AG09309 (cell line): ENCODE measurements around a stretch of chr4.

DNA sequence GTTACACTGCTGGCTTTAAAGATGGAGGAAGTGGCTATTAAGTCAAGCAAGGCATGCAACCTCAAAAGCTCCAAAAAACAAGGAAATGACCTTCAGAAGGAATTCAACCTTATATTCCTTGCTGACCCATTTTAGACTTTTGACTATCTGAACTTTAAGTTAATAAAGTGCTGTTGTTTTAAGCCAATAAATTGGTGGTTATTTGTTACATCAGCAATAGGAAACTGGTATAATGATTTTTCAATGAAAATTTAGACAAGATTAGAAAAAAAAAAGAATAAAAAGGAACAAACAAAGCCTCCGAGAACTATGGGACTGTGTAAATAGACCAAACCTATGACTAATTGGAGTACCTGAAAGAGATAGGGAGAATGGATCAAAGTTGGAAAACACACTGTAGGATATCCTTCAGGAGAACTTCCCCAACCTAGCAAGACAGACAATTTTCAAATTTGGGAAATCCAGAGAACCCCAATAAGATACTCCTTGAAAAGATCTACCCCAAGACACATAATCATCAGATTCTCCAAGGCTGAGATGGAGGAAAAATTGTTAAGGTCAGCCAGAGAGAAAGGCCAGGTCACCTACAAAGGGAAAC, 145.8 kb downstream of the PDE5A start:
- RRBS, result no CpG with 5 or more reads among the region's 1 CpG

- RRBS, result no CpG with 5 or more reads among the region's 7 CpGs
Observed at GRCh38 chr4:120544576-120545235, 377.8 kb downstream of the PRDM5 start.

GRCh38 chr4:121153850-121154484, 10.2 kb downstream of the TNIP3 start:
- RRBS, result no CpG with 5 or more reads among the region's 7 CpGs

DNA sequence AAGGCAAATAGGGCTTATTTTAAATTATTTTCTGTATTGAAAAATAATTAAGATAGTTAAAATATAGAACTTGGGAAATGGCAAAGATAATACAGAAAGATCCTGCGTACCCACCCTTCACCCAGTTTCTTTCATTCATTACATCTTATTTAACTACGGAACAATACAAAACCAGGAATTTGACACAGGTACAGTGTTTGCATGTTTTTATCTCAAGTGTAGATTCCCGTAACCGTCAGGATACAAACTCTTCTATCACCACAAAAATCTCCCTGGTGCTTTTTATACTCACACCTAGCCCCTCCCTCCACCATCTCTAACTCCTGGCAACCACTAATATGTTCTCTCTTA, 449 bp upstream of the QRFPR start:
- RRBS, result no CpG with 5 or more reads among the region's 4 CpGs

DNA sequence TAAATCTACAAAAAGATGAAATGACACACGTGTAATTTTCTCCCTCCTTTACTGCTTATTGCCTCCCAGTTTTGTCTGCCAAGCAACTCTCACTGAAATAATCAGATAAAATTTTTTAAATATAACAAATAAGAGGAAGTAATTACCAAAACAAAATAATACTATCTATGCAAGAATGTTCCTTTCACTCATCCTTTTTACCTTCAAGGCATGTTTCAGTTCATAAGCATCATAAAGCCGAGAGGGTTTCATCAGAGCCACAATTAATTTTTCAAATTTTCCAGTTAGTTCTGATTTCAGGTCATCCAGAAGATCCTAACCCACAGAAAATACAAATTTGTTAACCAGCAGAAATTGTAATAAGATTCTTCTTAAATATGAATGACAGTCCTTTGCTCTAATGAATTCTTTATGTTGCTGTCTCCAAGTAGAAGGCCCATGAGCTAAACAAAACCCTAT, 13.6 kb downstream of the ANXA5 start:
- RRBS, result no CpG with 5 or more reads among the region's 2 CpGs

- RRBS, result no CpG with 5 or more reads among the region's 9 CpGs
Observed at GRCh38 chr4:122151836-122152148, 339 bp upstream of the BLTP1 start.

DNA sequence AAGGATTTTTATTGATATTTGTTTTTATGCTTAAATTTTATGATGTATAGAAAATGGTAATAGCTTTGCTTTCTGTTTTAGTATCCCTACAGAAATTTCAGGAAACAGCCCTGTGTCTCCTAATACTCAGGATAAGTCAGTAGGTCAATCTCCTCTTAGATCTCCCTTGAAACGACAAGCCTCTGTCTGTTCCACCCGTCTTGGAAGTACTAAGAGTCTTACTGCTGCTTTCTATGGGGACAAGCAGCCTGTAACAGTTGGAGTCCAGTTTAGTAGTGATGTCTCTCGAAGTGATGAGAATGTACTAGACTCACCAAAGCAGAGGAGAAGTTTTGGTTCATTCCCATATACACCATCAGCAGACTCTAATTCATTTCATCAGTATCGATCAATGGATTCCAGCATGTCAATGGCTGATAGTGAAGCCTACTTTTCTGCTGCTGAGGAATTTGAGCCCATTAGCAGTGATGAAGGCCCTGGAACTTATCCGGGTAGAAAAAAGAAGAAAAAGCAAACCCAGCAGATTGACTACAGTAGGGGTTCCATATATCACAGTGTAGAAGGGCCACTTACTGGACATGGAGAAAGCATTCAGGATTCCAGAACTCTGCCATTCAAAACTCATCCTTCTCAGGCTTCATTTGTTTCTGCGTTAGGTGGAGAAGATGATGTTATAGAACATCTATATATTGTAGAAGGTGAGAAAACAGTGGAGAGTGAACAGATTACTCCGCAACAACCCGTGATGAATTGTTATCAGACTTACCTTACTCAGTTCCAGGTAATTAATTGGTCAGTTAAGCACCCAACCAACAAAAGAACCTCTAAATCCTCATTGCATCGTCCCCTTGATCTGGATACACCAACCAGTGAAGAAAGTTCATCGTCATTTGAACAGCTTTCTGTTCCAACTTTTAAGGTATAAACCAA, 87.6 kb downstream of the BLTP1 start:
- RRBS, result no CpG with 5 or more reads among the region's 10 CpGs

DNA sequence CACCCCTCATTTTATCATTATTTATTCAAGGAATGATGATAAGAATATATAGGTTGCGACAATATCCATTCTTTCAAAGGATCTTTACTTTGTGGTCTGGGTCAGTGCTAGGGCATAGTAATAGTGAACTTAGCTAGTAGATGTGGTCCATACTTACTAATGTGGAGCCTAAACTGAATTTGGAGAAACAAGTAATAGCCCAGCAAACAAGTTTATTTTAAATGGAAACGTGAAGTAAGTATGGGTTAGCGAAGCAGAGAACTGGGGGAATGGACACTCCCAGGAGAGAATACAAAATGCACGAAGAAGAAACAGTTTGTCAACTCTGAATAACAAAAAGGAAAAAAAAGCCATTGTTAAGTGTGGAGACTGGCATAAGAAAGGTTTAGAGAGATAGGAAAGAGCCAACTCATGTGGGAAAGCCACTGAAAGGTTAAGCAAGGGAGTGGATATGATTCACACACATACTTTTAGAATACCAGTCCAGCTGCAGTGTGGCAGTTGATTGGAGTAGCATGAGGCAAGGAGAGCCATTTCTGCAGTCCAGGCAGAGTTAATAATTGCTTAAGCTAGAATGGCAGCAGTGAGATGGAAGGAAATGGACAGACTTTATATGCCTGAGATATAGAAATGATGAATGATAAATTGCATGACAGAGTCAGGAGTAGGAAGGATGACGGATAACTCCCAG, 37.0 kb upstream of the ADAD1 start:
- RRBS, result no CpG with 5 or more reads among the region's 5 CpGs

DNA sequence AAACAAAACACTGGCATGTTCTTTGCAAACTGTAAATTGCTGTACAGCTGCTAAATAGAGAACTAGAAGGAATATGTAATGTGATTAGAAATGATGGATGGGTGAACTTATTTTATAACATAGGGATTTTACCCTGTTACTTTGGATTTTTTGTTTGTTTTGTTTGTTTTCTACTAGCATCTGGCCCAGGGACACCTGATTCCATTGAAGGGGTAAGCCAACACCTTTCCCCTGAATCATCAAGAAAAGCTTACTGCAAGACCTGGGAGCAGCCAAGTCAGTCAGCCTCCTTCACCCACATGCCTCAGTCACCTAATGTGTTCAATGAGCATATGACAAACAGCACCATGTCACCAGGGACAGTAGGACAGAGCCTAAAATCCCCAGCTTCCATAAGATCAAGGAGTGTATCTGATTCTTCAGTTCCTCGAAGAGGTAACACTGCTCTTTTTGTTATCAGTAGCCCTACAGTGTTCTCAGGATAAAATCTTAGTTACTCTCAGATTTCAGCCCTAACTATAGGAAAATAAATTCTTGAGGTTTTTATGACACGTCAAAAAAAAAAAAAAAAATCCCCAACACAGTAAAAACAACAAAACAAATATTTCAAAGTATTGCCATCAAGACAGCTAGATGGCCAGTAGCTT, 31.3 kb upstream of the ADAD1 start:
- RRBS, result no CpG with 5 or more reads among the region's 2 CpGs

DNA sequence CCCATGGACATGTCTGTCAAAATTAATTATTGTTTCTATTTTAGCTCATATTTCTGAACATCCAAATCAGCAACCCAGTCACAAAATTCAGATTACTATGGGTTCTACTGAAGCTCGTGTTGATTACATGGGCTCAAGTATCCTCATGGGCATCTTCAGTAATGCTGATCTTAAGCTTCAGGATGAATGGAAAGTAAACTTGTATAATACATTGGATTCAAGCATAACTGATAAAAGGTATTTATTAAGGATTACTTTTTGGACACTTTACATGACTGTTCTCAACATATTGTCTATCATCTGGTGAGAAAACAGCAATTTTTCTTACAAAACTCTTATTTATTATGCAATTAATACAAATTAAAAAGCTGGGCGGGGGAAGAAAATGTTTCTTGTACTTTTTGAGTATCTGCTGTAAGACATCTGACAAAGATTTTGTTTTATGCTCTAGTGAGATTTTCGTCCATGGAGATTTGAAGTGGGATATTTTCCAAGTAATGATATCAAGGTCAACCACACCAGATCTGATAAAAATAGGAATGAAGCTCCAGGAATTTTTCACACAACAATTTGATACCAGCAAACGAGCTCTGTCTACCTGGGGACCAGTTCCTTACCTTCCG, 29.3 kb upstream of the ADAD1 start:
- RRBS, result no CpG with 5 or more reads among the region's 5 CpGs

GRCh38 chr4:122353645-122354059, 25.2 kb upstream of the ADAD1 start:
- RRBS, result no CpG with 5 or more reads among the region's 2 CpGs

GRCh38 chr4:122979133-122979394, 56.2 kb downstream of the SPATA5 start:
- RRBS, result no CpG with 5 or more reads among the region's 2 CpGs

DNA sequence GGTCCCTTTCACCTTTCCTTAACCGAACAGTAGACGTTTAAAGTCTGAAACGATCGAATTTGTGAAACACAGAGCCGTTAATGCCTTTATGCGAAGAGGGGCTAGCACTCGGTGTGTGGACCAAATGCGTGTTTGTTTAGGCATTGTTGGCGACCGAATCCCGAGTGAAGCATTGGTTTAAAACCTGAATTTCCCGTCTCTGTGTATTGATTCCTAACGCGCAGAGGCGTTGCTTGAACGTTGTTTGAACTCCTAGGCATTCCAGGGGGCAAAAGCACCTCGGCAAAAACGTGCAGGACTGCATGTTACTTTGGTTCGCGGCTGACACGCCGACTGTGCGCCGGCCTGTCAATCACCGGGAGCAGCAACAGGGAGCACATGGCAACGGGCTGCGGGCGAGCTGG, 537 bp downstream of the SPRY1 start:
- RRBS, result 3% methylated on average over 4 of the region's 28 CpGs

DNA sequence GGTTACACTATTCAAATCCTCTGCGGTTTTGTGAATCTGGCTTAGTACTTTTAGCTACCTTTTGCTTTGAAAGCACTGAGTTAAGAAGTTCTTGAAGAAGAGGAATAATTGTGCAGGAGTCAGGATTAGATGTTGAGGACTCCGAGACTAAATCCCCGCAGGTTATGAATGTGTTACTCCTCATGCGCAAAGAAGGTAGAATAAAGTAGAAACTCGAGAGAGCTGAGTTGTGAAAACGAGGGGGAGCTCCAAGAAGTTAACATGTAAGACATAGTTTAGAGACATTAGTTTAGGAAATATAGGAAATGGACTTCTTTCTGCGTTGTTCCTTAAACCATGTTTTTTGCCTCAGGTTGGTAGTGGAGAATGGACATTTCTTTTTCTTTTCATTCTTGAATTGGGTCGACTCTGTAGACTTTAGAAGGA, 3.4 kb downstream of the SPRY1 start:
- RRBS, result no CpG with 5 or more reads among the region's 8 CpGs

- RRBS, result no CpG with 5 or more reads among the region's 12 CpGs
Observed at GRCh38 chr4:123401269-123402447, 5.1 kb downstream of the SPRY1 start.

GRCh38 chr4:123744903-123745189, 348.3 kb downstream of the SPRY1 start:
- RRBS, result no CpG with 5 or more reads among the region's 5 CpGs

DNA sequence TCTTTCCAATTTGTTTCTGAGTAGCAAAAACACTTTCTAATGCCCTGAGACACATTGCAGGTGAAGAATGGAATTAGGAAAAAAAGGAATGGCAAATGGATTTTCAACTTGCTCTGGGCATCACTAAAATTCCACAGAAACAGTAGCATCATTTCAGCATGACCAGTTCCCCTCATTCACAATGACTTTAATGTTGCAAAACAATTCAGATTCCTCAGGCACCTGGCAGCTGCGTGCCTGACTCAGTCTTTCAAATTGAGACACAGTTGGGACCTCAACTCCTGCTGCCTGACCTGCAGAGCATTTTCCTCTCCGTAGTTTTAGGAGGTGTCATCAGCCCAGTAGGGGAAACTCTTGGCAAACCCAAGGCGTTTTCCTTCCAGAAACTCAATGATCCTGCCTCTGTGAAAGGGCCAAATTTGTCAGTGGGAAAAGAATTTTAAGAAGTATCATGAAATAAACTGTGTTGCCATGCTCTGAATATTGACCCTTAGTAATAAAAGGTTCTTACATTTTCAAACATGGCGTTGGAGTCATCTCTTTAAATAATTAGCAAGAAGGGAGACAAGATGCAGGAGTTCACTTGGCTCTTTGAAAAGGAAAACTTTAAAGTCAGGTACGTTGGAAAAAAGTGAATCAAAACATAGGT, 389.0 kb downstream of the SPRY1 start:
- RRBS, result no CpG with 5 or more reads among the region's 5 CpGs

DNA sequence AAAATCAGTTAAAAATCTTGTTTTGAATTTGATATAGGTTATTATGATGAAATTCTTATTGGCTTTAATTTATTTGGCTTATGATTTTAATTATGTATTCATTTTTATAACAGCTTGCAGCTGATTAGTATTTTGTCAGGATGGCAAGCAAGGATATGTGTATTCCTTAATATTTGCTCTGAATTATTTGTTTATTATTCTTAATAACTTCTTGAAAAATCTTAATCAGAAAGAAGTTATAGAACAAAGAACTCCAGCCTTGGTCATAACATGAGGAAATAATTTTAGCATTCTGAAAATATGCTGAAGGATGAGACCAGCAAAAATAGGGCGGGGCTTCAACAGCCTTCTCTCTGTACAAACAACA, 589.4 kb downstream of the SPRY1 start:
- RRBS, result no CpG with 5 or more reads among the region's 1 CpG

- RRBS, result no CpG with 5 or more reads among the region's 3 CpGs
Observed at GRCh38 chr4:124028207-124028648, 631.6 kb downstream of the SPRY1 start.